Peripheral blood mononuclear cell (primary cell): Measurements from ENCODE around the genes TULP3 and TEAD4.

GRCh38 chr12:2631902-2632372, 162.8 kb upstream of the FKBP4 start:
- PRO-cap, 8 experiments: no peak in any of the 8 experiments

DNA sequence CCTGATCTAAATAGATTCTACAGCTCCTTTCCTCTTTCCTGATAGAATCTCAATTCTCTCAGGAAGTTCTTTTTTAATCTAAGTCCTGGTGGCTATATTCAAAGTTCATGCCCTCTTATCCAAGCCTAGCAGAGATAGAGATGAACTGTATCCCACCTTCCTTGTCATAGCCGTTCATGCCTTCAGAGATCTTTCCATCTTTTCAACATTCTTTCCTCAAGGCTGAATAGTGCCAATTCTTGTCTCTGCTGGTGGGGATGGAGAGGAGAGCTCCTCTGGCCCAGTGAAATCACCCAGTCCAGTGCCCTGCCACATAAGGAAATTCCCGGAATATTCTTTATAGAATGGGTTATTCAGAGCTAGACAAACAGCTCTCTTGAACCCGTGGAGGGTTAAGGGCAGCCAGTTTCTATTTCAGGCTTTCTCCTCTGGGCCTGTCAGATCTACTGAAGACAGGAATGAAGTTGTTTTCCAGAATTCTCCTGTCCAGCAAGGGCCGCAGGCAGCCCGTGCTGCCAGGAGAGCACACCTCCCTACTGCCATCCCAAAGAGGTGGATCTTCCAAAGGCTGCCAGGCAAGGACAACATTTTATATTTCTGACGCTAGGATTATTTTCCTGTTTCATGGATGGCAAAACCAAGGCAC, 8.1 kb upstream of the NRIP2 start:
- PRO-cap, 8 experiments: no peak in any of the 8 experiments

DNA sequence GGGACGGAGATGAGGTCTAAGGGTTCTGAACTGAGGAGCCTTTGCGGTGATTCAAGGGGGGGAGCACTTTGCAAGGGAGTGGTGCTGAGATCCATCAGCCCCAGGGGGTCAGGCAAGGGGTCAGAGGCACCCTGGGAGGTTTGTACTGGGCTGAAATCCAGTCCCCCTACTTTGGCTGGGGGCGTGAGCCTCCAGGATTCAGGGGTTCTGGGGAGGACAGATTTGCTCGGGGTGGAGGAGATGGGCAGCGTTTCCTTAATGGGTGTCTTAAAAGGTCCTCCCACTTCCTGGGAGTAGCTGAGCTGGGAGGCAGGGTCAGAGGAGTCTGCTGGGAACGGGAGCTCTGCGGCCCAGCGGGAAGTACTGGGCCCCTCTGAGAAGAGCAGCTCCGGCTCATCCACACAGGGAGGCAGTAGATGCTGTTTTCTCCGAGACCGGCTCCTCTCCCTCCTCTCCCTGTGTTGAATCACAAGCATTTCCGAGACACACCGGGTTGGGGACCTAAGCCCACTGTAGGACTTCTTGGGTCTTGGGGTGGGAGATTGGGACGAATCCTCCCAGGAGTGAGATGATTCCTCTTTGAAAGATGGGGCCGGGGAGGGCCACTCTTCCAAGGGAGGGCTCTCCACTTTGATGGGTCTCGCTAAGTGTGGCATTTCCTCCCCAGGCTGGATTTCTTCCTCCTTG, 2.2 kb upstream of the TEX52 start:
- PRO-cap, 8 experiments: no peak in any of the 8 experiments

GRCh38 chr12:2890159-2890990, at the start of gene TULP3:
Gene TULP3, plus strand, starts transcription at chr12:2890891.
- PRO-cap, 8 experiments: peak in 8 of 8 experiments; most common plus-strand start chr12:2890917 (in 3); most common minus-strand start chr12:2890679 (in 4)

DNA sequence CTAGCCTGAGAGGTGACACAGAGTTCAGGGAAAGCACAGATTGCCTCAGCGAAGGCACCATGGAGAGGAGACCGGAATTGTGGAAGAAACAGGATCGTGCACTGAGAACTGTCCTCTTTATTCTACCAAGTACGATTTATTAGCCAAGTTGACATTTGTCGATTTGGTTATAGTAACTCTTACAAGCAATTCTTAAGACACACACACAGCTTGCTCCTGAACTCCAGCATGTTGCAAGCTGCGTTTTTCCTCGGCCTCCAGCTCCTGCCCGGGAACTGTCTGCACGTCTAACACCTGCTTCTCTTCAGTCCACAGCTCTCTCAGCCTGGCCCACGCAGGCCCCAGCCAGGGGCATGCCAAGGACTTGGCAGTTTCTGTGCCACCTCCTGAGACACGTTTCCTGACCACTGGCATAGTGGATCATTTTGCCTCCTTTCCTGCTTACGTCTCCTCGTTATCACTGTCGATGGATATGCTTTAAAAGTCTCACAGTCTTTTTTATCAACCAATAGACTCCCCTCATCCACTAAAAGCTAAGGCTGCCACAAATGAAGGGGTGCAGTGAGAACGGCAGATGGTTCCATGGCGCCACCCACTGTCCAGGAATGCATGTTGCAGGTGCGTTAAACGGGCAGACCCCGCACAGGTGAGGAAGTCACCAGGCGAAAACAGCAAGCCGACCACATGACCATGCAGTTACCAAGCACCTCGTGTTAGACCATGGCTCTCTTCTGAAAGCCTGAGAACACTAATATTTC, 14.8 kb upstream of the TEAD4 start:
- PRO-cap, 8 experiments: no peak in any of the 8 experiments

GRCh38 chr12:2958787-2959483, at the start of gene TEAD4:
Gene TEAD4, plus strand, starts transcription at chr12:2959397.
- PRO-cap, 8 experiments: no peak in any of the 8 experiments

- PRO-cap, 8 experiments: no peak in any of the 8 experiments
Measured at GRCh38 chr12:3003581-3004242, 44.5 kb downstream of the TEAD4 start.

DNA sequence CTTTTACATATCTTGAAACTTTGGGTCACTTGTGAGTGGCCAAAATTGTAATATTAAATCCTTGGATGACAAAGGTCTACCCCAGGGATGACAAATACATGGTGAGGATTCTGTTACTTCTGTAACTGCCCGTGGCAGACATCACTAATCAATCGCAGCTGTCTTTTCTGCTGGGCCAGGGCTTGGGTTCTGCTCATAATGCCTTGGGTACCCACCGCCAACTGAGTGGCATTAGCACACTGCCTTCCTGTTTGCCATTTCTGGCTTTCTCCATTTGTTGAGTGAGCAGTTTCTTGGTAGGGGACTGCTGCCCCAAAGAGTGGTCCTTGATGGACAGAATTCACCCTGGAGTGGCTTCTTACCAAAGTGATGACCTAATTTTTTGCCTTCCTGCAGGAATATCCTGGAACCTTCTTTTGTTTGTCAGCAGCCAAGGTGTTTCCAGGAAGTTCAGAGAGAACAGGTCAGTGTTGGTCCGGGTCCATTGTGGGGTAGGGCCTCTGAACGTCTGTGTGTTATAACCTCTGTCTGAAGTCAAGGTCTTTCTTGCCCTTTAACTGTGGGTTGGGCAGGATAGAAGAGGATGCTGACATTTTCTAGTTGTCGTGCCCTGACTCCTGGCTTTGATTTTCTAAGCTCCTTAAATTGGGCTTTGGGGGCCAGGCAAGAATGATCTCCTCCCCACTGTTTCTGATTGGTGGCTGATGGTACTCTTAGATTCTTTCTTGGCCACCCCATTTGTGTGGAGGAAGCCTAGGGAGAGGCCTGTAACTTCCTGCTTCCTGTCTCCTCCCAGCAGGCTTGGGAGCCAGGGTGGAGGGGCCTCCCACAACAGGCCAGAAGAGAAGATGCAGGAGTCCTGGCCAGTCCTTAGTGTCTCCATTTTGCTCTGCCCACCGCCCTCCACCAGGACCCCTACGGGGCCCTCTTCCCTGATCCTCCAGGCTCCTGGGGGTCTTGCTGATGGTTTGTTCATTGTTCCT, 6.4 kb downstream of the TSPAN9 start:
- PRO-cap, 8 experiments: no peak in any of the 8 experiments

GRCh38 chr12:3086740-3087300, 9.6 kb downstream of the TSPAN9 start:
- PRO-cap, 8 experiments: no peak in any of the 8 experiments

GRCh38 chr12:3158723-3159444, 81.7 kb downstream of the TSPAN9 start:
- PRO-cap, 8 experiments: no peak in any of the 8 experiments

- PRO-cap, 8 experiments: no peak in any of the 8 experiments
Measured at GRCh38 chr12:3216151-3216409, 138.9 kb downstream of the TSPAN9 start.

- PRO-cap, 8 experiments: no peak in any of the 8 experiments
Measured at GRCh38 chr12:3236329-3237414, 159.5 kb downstream of the TSPAN9 start.

- PRO-cap, 8 experiments: no peak in any of the 8 experiments
Measured at GRCh38 chr12:3251504-3252089, 174.4 kb downstream of the TSPAN9 start.

DNA sequence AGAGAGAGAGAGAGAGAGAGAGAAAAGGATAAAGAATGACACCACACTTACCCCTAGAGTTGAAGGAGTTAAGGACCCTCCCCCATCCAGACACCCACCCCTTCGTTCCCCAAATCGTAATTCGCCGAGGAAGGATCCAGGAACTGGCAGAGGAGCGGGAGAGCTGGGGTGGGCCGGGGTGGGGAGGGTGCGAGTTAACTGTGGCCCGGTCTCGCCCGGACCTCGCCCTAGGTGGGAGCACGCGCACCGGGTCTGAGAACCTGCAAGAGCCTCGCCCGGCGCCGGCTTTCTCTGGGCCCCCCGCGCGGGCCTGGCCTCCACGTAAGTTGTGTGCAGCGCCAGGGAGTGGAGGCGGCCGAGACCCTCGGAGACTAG, 318 bp upstream of the PRMT8 start:
- PRO-cap, 8 experiments: no peak in any of the 8 experiments

GRCh38 chr12:3679835-3680585, 72.9 kb downstream of the CRACR2A start:
- PRO-cap, 8 experiments: no peak in any of the 8 experiments

DNA sequence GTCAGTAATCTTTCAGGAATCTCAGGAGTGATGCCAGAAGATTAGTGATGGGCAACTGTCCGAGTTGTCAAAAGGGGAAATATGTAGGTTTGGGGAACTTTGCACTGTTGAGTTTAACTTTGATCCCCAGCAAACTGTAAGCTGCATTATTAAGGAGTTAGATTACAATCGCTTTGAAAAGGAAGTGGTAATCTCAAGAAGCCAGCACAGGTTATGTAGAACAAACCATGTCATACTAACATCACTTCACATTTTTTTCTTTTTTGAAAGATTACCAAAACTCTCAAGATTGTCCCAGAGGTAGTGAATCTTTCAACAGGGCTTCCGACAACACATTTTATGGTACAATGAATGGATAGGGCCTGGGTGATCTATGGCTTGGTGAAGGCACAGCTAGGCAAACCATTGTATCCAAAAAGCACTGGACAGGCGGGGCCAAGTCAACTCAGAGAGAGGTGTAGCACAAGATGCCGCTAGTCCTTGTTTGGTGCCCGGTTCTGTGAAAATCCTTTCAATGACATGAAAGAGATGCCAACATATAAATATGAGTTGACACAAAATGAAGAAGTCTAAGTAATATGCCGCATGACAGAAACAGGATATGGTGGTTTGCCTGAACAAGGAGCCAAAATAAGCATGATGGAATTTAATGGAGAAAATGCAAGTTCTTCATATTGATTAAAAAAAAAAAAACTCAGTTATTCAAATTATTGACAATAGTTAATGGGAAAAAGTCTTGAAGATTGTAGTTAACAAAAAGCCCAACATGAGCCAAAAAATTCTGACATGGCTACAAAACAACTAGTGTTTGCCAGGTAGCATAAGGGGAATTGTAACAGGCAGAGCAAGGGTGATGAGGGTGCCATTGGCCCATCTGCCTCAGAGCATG, 24.4 kb upstream of the PARP11 start:
- PRO-cap, 8 experiments: no peak in any of the 8 experiments

GRCh38 chr12:4243090-4243497, 30.5 kb upstream of the CCND2 start:
- PRO-cap, 8 experiments: peak in 3 of 8 experiments; most common plus-strand start chr12:4243359 (in 3); most common minus-strand start chr12:4243281 (in 1)

DNA sequence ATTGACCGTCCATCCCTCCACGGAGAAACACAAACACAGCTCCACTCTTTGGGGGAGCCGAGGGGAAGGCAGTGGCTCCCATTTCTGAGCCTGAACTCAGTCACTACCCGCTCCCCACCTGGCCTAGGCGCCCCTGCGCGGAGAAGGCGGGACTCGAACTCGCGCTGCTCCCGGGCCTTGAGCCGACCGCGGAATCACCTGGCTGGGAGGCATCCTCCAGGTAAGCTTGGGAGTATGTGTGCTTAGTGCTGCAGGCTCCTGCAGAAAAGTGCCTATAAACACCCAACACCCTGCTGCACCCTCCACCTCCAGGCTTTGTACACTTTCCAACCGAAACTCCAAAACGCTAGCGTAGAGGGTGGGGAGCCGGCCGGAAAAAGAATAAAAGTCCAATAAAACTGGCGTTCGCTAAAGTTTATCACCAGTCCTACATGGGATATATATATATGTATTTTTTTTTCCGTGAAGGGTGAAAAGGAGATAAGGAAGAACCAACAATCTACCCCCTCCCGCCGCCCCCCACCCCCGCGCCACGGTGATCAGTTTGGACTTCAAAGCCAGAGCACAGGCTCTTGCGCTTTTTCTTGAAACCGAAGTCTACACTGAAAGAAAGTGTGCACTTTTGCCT, 3.3 kb upstream of the CCND2 start:
- PRO-cap, 8 experiments: no peak in any of the 8 experiments

DNA sequence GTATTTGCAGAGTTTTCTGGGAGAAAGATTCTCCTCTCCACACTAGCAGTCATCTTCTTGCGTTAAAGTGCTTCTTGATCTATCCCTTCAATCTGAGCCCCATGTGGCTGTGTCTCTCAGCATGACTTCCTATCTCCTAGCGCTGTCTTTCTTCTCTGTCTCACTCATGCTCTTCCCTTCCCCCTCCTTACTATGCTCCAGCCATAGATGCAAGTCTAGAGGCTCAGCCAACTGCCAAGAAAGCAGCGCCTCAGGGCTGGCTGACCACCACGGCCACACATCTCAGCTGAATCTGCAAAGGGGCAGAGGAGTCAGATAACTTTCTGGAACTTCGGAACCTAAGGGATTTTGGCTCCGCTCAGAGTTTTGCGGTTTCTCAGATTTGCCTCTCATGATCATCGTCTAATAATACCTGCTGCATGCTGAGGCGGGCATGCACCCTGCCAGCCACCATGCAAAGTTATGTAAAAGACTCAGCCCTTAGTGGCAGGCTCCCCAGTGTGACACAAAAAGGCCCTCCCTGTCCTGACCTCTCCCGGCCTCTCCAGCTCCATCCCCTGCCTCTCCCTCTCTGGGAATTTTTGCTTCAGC, 5.0 kb upstream of the FGF6 start:
- PRO-cap, 8 experiments: no peak in any of the 8 experiments

DNA sequence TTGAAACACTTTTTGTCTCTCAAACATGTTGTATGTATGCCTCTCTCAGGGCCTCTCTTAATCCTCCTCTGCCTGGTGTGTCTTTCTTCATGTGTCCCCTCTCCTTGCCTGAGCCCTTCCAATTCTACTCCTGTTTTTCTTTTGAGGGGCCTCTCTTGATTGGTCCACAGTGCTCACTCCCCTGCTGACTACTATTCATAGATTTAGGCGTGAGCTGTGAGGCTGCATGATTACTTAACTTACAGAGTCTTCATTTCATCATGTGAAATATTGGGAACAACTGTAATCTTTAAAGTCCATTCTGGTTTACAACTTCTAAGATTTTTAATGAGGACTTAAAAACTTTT, 4.9 kb upstream of the DYRK4 start:
- PRO-cap, 8 experiments: no peak in any of the 8 experiments